Measurements from ENCODE around the genes CMBL and ROPN1L.

- PRO-cap, result no peak
Measured at GRCh38 chr5:10255230-10256178, 5.4 kb downstream of the CCT5 start.

DNA sequence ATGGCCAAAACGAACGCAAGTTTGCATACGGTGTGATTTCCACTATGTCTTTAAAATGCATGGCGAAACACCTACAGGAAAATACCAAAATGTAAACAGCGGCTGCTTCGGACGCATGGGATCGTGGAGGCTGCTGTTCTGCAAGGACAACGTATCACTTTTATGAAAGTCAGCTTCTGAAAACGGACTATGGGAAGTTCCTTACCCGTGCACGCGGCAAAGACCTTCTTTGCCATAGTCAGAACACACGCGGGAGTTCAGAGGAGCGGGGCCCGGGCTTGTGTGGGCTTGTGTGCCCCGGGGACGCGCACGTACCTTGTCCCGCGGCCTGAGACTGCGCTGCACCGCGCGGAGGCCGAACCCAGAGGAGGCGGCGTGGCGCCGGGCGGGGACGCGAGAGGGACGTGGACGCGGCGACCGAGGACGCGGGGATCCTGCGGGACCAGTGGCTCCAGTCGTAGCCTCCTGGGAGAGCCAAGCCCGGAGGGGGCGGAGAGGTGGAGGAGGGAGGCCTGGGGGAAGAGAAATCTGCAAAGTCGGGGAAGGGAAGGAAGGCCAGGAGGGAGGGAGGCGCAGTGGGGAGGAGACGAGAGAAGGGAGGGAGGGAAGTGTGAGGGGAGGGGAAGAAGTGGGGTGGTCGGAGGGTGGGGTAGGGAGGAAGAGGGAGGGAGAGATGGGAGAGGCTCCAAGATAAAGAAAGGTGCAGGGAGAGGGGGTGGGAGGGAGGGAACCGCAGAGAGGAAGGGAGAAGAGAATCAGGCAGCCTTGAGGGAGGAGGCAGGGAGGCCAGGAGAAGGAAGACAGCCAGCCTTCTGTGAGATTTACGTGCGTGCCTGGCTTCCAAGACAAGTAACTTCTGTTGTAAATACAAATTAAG is at the start of gene CMBL:
Gene CMBL, minus strand, starts transcription at position 593 of the 877 bp plus-strand sequence.
- PRO-cap, result no peak

- PRO-cap, result no peak
Measured at GRCh38 chr5:10319195-10319746, 11.6 kb upstream of the CMBL start.

- PRO-cap, result no peak
Measured at GRCh38 chr5:10381716-10382064, 28.2 kb downstream of the MARCHF6 start.

DNA sequence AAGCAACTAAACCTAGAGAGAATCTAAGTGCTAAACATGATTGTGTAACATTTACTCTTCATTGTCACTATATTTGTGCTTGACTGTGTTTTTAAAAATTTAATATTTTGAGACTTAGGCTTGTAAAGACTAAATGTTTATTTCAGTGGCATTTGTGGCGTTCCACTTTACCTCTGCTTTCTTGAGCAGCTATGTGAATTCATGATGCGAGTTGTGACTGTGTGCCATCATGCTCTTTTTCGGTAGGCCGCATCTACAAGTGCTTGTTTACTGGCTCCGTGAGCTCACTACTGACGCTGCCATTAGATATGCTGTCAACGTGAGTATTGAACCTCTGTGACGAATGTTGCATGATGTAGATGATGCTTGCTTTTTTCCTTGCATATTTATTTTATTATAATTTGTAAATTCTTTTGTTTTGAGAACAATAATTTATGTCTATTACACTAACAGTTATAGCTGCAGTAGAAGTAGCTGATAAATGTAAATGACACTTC is 33.3 kb downstream of the MARCHF6 start:
- PRO-cap, result no peak

DNA sequence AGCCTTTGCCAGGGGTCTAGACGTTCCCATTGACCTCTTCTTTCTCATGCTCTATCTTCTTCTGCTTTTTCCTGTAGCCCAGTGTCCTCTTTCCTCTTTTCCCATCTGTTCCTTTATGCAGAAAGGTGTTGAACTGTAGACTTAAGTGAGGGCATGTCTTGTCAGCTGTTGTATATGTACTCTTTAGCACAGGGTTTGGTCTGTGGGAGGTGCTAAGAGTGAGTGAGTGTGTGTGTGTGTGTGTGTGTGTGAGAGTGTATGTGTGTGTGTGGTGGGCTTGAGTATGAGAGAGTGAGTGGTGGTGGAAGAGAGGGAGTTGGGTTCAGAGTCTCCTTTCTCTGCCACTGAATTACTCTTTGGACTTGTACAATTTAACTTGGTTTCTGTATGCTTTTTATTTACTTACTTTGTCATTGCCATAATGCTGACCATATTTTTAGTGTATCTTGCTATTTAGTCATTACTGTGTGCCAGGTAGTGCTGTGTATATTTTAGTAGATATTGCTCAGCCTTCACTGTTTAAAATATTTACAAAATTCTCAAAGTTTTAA is 10.2 kb upstream of the ROPN1L start:
- PRO-cap, result no peak

GRCh38 chr5:10441619-10442489 is at the start of gene ROPN1L:
Gene ROPN1L (plus strand): TSS chr5:10441879.
- PRO-cap, result no peak

DNA sequence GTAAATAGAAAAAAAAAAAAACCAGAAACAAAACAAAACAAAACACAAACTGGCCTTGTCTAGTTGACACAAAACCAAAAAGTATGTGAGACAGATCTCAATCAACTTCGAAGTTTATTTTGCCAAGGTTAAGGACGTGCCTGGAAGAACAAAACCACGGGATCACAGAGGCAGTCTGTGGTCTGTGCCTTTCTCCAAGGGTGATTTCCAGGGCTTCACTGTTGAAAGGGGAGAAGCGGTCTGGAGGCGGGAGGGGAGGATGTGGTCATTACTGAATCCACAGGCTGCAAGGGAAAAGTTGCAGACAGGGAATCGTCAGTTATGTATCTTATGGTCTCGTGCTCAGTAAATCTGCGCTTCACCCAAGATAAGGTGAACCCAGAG is 25.6 kb downstream of the ROPN1L start:
- PRO-cap, result no peak

DNA sequence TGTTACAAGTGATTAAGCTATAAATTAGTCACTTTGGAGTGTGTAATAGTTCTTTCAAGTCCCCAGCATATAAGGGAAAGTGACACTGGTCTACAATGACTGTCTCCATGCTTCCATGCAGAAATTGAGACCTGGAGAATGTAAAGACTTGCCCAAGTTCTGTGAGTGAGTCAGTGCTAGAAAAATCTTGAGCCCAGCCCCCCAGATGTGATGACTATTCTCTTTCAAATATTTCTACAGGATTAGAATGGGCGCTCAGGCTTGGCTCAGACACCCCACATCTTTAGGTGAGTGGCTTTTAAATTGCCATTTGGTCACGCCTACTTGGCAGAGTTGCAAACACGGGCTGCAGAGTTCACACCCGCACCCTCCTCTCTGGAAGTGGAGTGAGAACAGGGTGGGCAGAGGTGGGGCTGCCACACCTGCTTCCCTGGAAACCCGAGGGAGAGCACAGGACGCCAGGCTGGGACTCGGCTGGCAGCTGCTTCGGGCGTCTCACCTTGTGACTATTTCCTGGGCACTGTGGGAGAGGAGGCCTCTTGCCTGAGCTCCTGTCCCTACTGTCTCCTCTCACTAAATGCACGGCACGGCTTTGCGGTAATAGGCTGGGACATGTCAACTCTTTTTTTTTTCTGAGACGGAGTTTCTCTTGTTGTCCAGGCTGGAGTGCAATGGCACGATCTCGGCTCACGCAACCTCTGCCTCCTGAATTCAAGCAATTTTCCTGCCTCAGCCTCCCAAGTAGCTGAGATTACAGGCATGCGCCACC is 37.6 kb downstream of the ROPN1L start:
- PRO-cap, result no peak

- PRO-cap, result no peak
Measured at GRCh38 chr5:10562608-10563034, 1.2 kb upstream of the ANKRD33B start.

- PRO-cap, result no peak
Measured at GRCh38 chr5:10566329-10567098, 2.6 kb downstream of the ANKRD33B start.

DNA sequence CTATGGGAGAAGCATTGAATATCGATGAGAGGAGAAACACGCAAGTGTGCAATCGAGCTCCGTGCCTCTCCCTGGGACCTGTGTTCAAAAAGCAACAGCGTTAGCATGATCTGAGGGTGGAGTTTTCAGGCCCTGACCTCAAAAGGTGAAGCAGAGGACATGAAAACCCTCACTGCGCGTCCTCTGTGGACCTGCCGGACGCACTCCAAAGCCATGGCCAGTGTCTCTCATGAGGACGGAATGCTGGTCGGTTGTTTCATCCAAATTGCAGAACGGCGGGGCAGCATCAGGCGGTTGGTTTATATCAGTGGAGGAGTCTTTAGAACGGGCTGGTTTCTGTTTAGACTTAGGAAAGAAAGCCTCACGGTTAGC is 67.8 kb downstream of the ANKRD33B start:
- PRO-cap, result no peak

GRCh38 chr5:10699117-10699836 is 61.8 kb downstream of the DAP start:
- PRO-cap, result no peak

GRCh38 chr5:10699837-10700514 is 61.1 kb downstream of the DAP start:
- PRO-cap, result no peak

DNA sequence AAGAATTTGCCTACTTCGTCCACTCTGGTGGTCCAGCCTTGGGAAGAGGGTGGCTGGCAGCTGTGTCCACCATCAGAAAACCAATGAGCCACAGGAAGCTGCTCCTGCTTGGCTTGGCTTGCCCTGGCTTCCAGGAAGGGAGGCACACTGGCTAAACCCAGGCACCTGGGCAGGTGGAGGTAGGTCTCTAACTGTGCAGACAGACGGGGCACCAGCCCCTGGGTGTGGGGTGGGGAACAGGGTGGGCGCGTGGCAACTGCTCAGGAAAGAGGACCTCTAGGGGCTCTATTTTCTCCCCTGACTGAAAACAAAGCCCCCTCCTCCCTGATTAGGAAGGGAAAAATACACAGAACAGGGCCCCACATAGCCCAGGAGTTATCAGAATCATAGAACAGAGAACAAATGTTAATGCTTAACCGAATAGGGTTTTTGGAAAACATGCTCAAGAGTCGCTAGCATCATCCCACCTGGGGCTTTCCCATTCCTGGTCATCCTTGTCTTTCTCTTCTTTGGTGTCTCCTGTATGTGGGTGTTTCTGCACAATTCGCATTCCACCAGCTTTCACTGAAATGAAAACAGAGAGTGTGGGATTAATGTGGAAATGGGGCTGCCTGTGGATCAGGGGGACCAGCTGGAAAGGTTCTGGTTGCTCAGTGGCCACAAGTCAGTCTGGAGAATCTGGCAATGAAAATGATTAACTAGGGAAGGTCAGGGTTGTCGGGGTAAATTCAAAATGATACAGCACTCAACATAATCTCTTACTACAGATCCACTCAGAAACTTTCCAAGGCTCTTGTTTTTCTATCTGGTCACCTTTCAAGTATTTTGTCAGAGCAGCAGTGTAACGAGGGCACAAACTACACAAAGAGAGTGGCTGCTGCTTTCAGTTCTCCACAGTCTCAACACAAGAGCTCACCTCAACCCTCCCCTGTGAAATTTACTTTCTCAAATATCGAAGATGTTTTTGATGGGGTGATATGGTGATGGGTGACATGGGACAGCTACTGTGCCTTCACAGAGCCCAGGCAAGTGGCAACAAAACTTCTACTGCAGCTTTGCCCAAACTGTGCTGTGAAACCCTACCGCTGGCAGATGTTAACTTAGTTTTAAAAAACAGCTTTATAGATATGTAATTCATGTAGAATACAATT is 13.0 kb downstream of the DAP start:
- PRO-cap, result no peak

GRCh38 chr5:10962121-10962434 is 201.0 kb upstream of the DAP start:
- PRO-cap, result no peak

DNA sequence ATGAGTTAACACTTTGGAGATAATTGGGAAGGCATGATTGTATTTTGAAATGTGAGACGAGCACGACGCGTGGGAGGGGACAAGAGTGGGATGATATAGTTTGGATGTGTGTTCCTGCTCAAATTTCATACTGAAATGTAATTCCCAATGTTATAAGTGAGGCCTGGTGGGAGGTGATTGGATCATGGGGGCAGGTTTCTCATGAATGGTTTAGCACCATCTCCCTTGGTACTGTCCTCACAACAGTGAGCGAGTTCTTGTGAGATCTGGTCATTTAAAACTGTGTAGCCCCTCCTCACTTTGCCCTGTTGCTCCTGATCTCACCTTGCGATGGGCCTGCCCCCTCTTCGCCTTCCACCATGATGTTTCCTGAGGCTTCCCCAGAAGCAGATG is 721.6 kb upstream of the CTNND2 start:
- PRO-cap, result no peak

- PRO-cap, result no peak
Measured at GRCh38 chr5:13227421-13227826, 717.1 kb downstream of the DNAH5 start.

- PRO-cap, result unidirectional peak, plus-strand start at chr5:14156881
Measured at GRCh38 chr5:14156396-14157496, 13.6 kb downstream of the TRIO start.

DNA sequence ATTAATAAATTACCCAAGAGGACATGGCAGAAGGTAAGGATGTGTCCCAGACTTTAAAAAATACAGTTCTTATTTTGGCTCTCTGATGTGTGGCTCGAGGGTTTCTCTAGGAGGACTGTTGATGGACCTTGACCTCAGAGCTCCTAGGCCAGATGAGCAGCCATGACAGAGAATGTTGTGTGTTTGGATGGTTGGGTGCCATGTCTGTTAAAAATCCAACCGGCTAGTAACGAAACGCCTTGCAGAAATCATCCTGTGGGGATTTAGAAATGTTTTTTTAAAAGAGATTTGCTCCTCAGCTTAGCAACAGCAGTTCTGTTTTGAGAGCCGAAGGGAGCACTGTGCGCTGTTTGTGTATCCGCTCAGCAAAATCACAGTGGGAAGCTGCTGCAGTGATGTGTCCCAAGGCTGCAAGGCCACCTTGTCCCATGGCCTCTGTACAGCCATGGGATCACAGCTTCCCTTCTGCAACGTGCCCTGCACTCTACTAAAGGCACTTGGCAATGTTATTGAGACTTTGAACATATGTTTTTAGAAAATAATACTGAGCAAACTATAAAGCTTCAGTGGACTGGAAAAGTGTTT is 40.9 kb downstream of the TRIO start:
- PRO-cap, result no peak